Amniotic epithelial cell (primary cell): ENCODE measurements around a stretch of chr12.

GRCh38 chr12:57882347-57882896 is 35.9 kb upstream of the CTDSP2 start:
- RRBS = no CpG with 5 or more reads among the region's 2 CpGs

GRCh38 chr12:57890357-57891152 is 44.0 kb upstream of the CTDSP2 start:
- RRBS = no CpG with 5 or more reads among the region's 12 CpGs

GRCh38 chr12:57894654-57895320 is 46.6 kb upstream of the ATP23 start:
- RRBS = no CpG with 5 or more reads among the region's 5 CpGs

DNA sequence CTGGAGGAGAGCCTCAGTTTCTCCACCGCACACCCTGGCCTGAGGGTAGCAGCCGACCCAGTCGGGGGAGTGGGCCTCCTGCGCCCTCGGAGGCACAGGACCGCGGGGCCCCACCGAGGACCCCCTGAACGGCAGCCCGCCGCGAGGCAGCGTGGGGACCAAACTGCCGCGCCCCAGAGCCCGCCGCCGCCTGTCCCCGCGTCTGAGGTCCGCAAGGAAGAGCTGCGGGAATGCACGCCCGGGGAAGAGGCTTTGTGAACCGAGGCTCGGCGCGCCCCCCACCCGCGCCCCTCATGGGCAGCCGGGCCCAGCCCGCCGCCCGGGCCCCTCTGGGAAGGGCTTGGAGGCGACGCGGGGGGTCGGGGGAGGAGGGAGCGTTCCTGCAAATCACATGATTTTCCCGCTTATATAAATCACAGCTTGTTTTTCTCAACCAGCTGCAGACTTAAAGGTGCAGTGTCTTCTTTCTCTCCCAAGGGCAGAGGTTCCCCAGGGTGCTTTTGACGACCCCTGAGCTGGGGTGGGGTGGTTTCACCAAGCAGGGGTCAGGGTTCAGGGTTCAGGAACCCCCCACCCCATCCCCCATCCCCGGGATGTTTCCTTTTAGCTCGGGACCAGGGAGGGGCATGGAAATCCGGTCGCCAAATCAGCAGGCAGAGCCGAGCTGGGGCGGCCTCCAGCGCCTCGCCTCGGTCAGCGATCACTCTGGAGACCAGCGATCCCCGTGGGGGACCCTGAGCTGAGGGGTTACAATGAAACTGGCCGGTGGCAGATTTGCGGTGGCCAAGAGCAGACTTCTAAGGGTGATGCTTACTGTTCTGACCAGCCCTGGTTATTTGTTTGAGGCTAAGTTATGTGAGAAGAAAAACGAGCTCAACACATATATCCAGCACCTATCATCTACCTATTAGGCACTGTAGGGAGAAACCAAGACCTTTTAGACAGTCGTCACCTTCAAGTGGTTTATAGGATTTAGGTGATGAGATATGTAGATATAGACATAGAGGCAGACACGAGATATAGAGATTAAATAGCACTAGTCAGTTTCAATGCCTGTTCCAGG is 44.6 kb upstream of the ATP23 start:
- RRBS = 2% methylated on average over 8 of the region's 58 CpGs

DNA sequence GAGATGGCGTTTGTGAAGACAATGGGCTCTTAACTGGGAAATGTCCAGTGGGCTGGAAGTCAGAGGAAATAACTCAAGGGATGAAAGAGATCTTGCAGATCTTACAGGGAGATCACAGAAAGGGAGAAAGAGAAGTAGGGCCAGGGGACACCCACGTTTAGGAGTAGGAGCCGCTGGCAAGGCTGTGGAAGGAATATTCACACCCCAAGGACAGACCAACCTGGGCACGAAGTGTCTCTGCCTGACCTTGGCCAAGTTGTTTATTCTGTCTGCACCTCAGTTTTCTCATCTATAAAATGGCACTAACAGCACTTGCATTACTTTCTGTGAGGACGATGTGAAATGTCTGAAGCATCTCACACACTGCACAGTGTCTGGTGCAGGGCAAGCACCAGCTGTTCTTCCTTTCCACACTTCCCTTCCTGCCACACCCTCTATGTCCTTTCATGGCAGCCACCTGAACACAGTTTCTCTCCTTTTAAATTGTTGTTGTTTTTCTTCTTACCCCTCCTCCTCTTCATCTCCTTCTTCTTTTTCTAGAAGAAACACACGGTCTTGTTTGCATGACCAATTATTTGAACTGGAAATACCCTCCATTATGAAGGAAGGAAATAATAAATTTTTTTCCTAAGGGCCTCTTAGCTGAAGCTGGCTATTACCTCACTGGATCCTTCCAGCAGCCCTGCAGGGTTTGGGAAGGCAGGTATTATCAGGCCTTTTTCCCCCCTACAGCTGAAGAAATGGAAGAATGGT is 43.0 kb upstream of the ATP23 start:
- RRBS = no CpG with 5 or more reads among the region's 6 CpGs

DNA sequence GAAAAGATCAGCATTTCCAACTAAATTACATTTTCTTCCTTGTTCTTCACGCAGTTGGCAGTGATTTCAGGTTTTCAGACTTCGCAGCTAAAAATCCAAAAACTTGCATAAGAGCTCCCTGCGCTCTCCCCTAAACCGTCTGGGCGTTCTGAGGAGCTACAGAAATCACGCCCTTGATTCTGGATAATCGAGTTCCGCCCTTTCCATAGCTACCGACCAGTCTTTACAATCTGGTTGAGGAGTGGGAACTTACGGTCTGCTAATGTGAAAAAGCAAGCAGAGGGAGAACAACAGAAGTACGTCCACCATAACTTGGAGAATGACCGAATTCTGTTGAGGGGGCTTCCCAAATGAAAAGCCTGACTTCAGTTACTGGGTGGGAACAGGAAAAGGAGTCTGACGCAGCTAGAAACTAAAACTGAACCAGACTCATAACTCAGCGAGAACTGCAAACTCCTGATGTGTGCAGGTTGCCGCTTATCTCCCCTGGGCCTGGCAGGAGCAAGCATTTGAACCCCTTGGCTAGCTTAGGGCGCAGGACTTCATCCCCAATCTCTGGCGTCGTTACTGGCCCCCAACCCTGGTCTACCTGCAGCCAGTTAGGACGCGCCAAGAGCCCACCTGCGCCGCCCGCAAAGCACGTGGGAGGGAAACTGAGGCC is 1.0 kb downstream of the LRIG3 start:
- RRBS = no CpG with 5 or more reads among the region's 24 CpGs

GRCh38 chr12:59328277-59328836 is 267.5 kb upstream of the SLC16A7 start:
- RRBS = no CpG with 5 or more reads among the region's 16 CpGs

- RRBS = no CpG with 5 or more reads among the region's 4 CpGs
These were observed 301.0 kb downstream of the TAFA2 start for GRCh38 chr12:61891570-61892055.

DNA sequence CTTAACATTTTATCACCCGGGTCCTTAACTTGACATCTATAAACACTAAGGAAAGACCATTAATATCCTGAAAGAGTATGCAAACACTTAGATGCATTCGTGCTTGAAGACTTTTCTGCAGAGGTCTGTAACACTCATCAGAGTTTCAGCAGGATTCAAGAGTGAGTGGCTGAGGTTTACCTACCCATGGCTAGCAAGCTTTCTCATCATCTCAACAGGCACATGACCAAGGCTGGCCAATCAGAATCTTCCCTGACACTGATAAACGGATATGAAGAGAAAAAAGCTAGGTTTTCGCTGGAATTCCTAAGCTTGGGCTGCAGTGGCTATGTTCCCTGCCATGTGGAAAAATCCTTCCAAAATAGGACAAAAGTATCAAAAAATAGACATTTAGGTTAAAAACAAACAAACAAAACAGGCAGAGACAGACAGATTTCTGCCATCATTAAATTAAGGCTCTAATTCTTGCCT is 94.4 kb downstream of the TAFA2 start:
- RRBS = no CpG with 5 or more reads among the region's 4 CpGs

GRCh38 chr12:63897882-63898366 is 53.4 kb downstream of the SRGAP1 start:
- RRBS = no CpG with 5 or more reads among the region's 3 CpGs

DNA sequence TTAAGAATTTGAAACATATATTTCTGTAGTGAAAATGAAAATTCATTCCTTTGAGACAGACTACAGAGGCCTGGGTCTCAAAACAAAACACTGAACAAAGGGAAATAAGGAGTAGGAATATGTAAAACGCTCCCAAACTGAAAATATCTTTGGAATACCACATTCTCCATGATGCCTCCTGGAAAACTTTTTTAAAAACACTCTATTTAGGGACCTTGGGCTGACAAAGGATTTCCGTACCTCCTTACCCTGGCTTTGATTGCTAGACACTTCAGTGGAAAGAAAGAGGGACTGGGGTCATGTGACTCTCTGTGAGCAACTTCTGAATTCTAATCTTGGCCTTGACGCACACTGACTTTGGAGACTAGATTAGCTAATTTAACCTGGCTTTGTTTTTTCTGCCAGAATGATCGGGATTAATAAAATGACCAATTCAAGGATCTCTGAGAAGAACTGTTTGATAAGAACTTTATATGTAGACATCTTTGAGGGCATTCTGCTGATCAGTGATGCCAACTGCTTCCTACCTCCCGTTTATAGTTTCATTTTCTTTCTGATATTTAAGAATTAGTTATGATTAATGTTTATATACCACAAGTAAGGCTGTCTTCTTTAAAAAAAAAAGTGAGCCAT is 181.1 kb downstream of the SRGAP1 start:
- RRBS = no CpG with 5 or more reads among the region's 5 CpGs

GRCh38 chr12:64064941-64065367 is 157.1 kb downstream of the KICS2 start:
- RRBS = no CpG with 5 or more reads among the region's 7 CpGs

DNA sequence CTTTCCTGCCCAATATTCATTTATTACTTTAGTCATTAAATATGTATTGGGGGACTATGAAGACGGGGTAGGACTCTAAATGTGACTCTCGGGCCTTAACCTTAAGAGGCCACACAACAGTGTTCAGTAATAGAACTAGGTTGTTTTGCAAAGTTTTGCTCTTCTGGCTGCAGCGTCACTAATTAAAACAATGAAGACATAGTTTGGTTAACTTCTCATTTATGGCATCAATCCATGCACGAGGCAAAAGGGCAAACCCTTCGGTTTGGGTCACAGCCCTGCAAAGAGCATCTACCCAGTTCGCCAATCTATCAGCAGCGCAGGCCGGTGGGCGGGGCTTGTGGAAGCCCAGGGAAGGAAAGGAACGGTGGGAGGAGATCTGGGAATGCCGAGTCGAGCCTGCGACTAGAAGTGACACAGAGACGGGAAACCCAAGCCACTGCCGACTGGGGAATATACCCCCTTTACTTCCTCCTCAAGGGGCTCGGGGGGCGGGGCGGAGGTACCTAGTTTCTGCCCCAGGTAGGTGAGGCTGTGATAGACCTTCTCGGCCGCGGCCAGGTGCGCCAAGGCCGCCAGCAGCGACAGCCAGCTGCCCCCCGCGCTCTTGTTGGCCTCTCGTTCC is 487 bp downstream of the KICS2 start:
- RRBS = no CpG with 5 or more reads among the region's 27 CpGs

GRCh38 chr12:64452686-64453216 is 831 bp downstream of the TBK1 start:
- RRBS = no CpG with 5 or more reads among the region's 10 CpGs

GRCh38 chr12:64673679-64674510 is 63.6 kb downstream of the RASSF3 start:
- RRBS = no CpG with 5 or more reads among the region's 5 CpGs

GRCh38 chr12:65174662-65175125 is 5.3 kb downstream of the LEMD3 start:
- RRBS = no CpG with 5 or more reads among the region's 1 CpG

DNA sequence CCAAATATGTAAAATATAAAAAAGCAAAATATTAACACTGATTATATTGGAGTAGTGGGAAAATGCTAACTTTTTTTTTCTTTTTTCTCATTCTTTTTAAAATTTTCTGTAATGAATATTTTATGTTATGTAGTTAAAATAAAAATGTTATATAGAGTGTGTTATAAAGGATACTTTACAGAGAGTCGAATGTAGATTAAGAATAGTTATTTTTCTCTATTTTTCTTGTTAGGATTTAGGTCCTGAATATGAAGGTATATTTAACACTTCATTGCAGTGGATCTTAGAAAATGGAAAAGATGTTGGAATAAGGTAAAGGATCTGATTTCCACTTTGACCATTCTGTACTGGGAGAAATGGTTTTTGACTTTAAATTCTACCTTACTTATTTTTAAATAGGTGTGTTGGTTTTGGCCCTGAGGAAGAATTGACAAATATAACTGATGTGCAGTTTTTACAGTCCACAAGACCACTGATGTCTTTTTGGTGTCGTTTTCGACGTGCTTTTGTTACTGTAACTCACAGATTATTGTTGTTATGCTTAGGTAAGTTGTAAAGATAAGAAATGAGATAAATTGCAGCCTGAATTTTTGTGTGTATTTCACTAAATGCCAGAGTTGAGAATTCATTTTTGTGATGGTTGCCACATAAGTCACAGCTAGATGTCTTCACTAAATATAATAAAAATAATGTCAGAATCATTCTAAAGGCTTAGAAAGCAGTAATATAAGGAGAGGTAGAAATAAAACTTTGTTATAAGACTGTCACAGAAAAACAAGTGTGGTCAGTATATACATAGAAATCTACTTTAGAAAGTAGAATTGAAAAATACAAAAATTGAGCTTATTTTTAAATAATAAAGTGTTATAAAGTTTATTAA is 40.0 kb upstream of the MSRB3 start:
- RRBS = no CpG with 5 or more reads among the region's 4 CpGs

- RRBS = no CpG with 5 or more reads among the region's 2 CpGs
These were observed 258.2 kb downstream of the MSRB3 start for GRCh38 chr12:65536693-65537162.

- RRBS = no CpG with 5 or more reads among the region's 6 CpGs
These were observed 177.9 kb upstream of the HMGA2 start for GRCh38 chr12:65646384-65646754.